AG08470 (cell line): ENCODE results near the gene SMIM15.

GRCh38 chr5:60507569-60508122, 192.3 kb downstream of the DEPDC1B start:
- RRBS = no CpG with 5 or more reads among the region's 4 CpGs

DNA sequence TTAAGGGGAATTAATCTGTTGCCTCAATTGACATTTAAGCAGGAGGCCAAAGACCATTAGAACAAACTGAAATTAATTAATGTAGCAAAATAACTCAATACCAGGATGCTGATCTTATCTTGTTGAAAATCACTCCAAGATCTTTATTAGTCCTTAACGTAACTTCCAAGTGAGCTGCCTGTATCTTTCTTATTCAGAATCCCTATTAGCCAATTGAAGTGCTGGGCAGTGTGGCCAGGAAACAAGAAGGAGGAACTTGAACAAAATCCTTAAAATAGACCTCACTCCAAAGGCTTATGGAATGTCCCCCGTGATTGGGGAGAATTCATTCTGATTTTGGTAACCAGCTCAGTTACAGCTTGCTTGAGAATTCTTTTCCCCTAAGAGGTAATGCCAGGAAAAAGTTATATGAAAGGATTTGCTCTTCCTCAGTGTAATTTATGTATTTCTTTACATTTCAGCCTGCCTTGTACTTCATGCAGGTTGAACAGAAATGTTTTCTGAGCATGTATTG, 171.0 kb downstream of the DEPDC1B start:
- RRBS = no CpG with 5 or more reads among the region's 2 CpGs

GRCh38 chr5:61161841-61162738, at the start of gene SMIM15:
SMIM15 (minus strand) TSS chr5:61162468.
- RRBS = 1% methylated on average over 23 of the region's 67 CpGs

DNA sequence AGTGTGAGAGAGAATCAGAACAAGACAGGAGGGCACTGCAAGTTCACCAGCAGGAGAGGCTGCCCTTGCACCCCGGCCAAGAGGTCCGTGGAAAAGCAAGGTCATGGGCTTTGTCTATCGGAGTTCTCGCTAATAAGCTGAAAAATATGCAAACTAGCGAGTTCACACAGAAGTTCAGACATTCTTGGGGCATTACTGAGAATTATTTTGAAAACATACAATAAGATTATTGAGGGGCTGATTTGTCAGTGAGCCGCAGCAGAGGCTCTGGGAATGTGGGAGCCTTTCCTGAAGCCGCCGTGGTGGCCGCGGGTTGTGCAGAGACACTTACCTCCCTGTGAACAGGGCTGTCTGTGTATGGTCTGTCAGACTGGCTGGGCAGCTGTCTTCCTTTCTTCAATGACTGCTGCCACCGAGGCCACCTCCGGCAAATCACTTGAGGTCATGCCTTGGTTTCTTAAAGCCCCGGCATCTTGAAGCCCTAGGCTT, 79.6 kb upstream of the ZSWIM6 start:
- RRBS = 80% methylated on average over 2 of the region's 13 CpGs

GRCh38 chr5:61290652-61291409, 41.2 kb upstream of the ZSWIM6 start:
- RRBS = no CpG with 5 or more reads among the region's 6 CpGs

GRCh38 chr5:61301593-61302358, 30.3 kb upstream of the ZSWIM6 start:
- RRBS = no CpG with 5 or more reads among the region's 10 CpGs

- RRBS = no CpG with 5 or more reads among the region's 17 CpGs
These were observed 27.4 kb upstream of the ZSWIM6 start for GRCh38 chr5:61304420-61305301.

GRCh38 chr5:61312422-61312970, 19.6 kb upstream of the ZSWIM6 start:
- RRBS = no CpG with 5 or more reads among the region's 9 CpGs

DNA sequence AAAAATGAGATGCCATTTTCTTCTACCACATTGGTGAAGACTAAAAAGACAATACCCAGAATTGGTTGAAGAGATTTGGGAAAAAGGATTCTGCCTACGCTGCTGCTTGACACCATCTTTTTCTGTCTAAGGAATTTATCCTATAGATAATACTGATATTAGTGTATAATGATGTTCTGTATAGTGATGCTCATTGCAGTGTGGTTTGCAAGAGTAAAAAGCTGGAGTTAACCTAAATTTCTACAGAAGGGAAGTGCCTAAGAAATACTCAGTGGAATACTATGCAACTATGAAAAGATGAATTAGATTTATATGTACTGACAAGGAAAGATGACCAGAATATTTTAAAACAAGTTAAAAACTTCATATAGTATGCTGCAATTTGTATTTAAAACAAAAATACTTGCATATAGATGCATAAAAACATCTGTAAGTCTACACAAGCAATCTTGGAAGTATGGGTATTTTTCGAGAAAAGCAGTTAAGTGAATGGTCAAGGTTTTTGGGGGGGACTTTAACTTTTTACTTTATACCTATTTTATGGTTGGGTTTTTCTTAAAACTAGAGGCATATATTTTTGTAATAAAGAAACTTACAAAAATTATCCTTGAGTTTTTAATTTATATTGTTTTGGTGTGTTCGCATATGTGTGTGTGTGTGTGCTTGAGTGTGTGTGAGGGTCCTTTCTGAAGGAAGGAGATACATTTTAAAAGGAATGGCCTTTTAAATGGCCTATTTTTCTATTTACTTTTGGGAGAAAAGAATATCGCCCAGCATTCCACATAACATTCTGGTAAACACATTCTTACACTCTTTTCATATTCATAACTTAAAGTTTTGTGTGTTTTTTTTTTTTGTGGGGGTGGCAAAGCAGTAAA, 5.5 kb downstream of the ZSWIM6 start:
- RRBS = no CpG with 5 or more reads among the region's 4 CpGs

DNA sequence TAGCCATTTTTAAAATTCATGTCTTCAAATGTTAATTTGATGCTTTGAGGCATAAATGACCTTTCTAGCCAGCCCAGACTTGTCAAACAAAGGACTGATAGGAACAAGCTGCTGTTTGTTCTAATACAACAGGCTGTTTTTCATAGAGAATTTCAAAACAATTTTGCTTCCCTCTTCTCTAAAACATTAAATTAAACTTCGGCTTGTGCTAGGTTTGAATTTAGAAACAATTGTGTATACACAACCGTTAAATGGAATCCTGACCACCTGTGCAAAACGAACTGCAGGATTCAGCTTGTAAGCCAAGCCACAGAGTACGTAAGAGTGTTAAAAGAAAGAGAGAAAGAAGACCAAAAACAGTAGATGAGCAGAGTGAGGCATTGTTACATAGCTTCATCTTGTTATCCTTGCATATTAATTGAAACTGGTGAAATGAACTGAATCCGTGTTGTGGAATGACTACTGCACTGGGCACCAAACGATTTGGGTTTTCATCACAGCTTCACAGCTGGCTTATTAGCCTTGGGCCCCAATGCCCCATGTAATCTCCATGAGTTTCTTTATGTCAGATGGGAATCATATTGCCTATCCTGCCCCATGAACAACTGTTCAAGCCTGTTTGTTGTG, 100.1 kb downstream of the ZSWIM6 start:
- RRBS = no CpG with 5 or more reads among the region's 6 CpGs

DNA sequence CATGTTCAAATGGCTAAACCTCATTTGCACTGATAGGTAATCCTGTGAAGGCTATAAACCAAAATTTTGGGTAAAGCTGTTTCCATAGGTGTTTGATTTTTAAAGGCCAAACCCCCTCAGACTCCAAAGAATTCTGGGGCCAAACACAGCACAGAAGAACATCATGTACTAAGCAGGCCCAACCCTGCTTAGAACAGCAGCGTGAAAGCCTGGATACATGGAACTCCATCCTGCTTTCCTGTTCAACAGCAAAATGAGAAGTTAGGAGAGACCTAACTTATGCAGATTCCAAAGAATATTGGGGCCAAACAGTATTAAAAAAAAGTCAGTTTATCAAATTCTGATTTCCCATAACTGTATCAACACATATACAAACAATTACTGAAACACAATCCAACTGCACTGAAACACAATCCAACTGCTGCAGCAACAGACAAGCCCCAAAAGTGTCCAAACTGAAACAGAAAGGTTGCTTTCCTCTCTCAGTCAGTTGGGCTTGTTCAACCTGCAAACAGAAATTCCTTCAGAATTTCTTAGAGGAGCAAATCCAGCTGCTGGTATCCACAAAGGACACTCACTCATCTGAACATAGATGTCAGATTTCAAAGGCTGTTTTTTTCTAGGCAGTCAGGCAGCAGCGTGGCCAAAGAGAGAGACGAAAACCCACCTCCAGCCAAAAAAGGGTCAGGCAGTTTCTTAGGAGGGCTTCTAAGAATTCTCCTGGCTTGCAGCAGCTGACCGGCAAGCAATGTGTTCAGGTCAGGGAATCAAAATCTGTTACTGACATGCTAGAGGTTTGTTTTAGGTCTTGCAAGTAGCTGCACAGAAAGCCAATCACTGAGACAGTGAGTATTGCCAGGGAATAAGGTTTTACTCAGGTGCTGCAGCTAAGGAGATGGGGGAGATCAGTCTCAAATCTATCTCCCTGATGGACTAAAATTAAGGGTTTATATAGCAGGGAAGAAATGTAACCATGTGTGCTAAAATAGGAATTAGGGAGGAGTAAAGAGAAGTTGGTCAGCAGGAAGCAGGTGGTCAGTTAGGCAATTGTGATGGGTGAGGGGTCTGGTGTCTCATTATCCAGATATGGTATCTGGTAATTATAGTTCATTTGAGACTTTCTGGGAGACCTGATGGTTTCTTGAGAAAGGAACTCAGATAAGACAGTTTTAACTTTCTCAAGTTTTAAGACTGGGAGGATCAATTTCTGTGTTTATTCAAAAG, 115.3 kb downstream of the ZSWIM6 start:
- RRBS = no CpG with 5 or more reads among the region's 4 CpGs

DNA sequence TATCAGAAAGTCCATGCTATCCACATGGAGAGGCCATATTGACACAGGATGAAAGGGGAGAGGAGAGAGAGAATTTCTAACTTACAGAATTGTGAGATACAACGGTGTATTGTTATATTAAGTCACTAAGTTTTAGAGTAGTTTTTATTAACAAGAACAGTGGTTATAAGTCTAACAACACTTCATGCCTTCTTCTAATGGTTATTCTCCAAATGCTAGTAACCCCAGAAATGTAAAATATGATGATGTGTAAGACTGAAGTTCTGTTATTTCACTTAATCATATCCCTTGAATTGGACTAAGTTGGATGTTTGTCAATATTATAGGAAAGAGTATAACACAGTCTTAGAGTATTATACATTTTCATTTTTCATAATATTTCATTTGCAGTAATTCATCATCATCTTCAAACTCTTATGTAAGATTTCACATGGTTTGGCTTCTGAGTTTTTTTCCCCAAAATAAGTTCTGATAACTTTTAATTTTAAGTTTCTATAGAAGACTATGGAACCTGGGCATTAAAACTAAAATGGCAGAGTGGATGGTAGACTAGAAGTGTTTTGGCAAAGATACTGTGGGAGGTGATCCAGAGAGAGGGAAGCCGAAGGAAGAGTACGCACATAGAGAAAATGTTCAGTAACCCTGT, 176.9 kb downstream of the ZSWIM6 start:
- RRBS = no CpG with 5 or more reads among the region's 3 CpGs

GRCh38 chr5:62527669-62528445, 50.8 kb upstream of the LRRC70 start:
- RRBS = no CpG with 5 or more reads among the region's 3 CpGs

DNA sequence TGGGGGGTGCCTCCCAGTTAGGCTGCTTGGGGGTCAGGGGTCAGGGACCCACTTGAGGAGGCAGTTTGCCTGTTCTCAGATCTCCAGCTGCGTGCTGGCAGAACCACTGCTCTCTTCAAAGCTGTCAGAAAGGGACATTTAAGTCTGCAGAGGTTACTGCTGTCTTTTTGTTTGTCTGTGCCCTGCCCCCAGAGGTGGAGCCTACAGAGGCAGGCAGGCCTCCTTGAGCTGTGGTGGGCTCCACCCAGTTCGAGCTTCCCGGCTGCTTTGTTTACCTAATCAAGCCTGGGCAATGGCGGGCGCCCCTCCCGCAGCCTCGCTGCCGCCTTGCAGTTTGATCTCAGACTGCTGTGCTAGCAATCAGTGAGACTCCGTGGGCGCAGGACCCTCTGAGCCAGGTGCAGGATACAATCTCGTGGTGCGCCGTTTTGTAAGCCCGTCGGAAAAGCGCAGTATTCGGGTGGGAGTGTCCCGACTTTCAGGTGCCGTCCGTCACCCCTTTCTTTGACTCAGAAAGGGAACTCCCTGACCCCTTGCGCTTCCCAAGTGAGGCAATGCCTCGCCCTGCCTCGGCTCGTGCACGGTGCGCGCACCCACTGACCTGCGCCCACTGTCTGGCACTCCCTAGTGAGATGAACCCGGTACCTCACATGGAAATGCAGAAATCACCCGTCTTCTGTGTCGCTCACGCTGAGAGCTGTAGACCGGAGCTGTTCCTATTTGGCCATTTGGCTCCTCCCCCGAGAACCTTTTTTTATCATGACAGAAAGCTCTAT, 225.8 kb downstream of the LRRC70 start:
- RRBS = no CpG with 5 or more reads among the region's 34 CpGs

DNA sequence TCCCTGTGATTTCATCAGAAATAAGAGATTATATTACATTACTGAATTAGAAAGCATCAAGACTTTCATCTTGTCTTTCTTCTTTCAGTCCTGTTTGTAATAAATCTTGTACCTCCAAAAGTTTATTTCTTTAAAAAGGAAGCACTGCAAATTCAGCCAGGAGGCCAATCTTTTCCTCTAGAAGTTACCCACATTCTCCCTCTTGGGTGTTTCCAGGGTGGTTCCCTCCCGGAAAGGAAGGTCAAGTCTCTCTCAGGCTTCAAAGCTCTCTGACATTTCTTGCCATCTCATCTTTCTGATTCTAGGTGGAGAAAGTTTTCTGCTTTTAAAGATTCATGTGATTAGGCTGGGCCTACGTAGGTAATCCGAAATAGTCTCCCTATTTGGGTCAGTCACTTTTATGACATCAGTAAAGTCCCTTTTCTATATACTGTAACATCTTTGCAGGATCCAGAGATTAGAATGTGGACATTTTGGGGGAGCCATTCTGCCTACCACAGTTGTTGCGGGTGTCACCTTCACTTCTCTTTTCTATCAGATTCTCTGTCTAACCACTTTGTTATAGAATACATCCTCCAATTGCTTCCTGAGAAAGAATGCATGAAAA, 2.0 kb upstream of the RNF180 start:
- RRBS = no CpG with 5 or more reads among the region's 4 CpGs

DNA sequence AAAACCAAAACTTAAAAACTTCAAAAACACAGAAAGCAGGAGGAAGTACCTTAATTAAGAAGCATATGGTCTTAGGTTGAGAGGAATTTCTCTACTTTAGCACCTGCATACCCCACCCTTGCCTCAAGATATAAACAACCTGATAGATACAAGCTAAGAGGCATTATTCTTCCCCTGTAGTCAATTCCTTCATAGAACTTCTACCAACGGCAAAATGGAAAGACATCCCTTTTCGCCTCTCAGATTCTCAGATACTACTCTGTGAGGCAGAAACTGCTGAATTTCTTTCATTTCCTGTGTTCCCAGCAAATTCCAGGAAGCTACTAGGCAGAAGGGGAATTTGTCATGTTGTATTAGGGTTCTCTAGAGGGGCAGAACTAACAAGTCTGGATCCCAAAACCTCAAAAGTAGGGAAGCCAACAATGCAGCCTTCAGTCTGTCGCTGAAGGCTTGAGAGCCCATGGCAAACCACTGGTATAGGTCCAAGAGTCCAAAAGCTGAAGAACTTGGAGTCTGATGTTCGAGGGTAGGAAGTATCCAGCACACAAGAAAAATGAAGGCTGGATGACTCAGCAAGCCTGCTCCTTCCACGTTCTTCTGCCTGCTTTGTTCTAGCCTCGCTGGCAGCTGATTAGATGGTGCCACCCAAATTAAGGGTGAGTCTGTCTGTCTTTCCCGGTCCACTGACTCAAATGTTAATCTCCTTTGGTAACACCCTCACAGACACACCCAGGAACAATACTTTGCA, 15.1 kb downstream of the RNF180 start:
- RRBS = no CpG with 5 or more reads among the region's 7 CpGs

DNA sequence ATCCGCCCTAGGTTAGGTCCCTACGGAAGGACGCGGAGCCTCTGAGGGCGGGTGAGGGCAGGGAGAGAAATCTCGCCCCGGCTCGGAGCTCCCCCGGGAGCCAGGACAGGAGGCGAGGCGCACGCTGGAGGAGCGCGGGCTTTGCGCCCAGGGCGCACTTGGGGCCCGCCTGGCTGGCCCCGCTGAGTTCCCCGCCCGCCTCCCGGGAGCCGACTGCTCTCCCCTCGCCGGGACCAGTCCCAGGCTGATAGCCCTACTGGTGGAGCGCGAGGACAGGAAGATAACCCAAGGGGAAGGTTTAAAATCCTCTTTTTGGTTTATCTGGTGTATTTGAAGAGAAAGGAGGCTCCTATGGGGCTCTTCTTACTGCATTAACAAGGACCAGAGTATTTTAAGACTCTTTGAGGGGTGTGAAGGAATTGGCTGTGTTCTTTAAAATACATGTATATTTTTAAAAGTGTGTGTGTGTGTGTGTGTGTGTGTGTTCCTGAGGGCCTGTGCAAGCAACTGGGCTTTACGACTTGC, 677 bp downstream of the SHISAL2B start:
- RRBS = 10% methylated on average over 8 of the region's 27 CpGs

DNA sequence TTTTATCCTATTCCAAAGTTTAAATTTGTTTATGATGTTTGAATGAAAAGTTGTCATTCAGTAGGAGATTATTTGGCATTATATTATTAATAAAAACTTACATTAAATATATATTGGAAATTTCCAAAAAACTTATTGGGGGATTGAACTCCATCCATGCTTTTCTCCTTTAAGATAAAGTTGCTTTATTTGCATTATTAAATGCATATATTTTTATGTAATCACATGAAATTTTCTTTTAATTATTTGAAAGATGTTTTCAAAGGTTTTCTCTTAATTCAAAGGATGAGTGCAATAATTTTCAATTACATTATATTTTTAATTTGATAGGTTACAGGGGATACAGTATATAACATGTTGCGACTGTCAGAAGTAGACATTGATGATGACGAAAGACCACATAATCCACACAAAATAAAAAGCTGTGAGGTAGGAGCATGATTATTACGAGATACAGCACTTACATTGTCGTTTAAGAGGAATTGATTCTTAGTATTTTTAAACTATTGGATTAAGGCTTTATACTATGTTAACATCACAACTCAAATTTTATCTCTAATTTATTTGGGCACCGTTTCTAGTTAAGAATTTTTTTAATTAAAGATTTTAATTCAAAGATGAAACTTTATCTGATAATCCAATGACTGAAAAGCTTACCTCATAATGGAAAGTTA, 16.6 kb downstream of the CWC27 start:
- RRBS = no CpG with 5 or more reads among the region's 5 CpGs

GRCh38 chr5:64838303-64838795, 69.6 kb downstream of the CWC27 start:
- RRBS = no CpG with 5 or more reads among the region's 1 CpG